Natural killer cell (primary cell): ENCODE results near the genes ONECUT2 and NEDD4L.

- PRO-cap: no peak
Measured at GRCh38 chr18:54958490-54959076, 678 bp downstream of the CCDC68 start.

- PRO-cap: no peak
Measured at GRCh38 chr18:55320497-55321540, 267.2 kb downstream of the TCF4 start.

- PRO-cap: no peak
Measured at GRCh38 chr18:55500162-55500721, 87.8 kb downstream of the TCF4 start.

DNA sequence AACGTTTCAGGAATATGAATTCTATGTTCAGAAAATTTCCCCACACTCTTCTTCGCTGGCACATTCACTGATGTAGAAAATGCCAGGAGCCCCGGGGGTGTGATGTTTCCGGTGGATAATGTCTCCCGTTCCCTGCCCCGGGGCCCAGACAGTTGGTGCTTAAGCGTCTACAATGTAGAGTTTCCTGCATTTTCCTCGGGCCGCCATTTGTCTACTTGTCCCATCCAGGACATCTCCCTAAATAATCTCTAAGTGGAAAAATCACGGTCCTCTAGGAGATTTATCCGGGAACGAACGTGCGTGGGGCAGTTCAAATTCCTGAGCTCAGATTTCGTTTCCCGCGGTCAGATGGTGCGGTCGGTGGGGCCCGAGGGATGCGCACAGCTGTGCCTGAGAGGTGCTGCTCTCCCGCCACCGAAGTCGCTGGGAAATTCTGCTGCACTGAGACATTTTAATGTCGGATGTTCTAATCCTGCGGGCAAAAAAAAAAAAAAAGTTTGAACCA is 191.6 kb upstream of the TCF4 start:
- PRO-cap: no peak

DNA sequence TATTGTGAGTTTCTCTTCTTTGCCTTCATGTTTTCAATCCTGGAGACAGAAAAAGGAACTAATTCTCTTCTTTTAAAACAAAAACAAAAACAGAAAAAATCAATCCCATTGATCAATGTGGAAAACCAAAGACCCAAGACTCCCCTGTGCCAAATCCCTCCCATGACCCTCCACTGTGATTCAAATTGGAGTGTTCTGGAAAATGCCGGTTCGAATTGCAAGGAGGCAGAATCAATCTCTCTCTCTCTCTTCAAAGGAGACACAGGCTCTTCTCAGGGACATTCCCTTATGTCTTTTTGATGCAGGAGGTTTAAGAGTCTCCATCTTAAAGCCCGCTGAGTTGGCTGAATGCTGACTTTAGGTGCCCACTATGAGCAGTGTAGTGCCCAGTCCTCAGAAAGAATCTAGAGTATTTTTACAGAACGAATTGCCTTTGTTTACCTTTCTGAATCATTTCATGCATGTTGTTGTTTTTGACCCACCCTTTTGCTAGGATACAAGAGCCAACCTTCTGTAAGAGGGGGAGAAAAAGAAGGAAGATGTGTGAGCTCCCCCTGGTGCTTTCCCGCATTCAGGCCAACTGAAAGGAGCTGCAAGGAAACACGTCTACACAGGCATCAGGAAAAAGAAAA is 193.4 kb upstream of the TCF4 start:
- PRO-cap: no peak

- PRO-cap: no peak
Measured at GRCh38 chr18:57354062-57354610, 1.8 kb downstream of the ST8SIA3 start.

GRCh38 chr18:57422212-57422752 is 12.9 kb upstream of the ONECUT2 start:
- PRO-cap: no peak

GRCh38 chr18:57435071-57436159 is at the start of gene ONECUT2:
Gene ONECUT2, plus strand, starts transcription at chr18:57435374.
- PRO-cap: no peak

DNA sequence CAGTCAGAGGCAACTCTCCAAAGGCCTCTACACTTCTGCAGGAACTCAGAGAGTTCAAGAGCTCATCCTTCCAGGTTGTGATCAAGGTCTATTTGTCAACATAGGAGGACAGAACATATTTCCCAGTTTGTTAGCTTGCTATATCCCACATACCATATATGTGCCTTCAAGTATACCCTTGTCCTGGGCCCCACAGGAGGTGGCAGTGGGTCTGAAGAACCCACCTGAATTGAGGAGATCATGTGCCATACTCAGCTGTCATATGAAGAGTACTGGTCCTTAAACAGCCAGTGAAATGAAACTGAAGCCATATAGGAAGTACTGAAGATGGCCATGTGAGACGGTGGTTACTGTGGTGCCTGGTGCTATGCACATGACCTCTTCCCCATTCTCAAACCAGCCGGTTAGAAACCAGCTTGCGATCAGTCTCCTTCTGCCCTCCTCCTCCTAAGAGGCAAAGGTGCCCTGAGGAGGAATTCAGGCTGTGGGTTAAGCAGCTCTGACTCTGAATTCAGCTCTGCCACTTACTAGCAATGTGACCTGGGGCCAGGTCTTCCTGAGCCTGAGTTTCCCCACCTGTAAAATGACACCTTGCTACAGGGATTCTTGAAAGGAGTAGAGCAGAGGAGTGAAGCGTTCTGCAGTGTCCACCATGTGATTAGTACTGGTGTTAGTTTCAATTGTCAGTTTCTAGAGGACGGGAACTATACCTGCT is 5.3 kb downstream of the FECH start:
- PRO-cap: bidirectional peak, plus-strand start at position 422 of the sequence, minus-strand start at position 335 of the sequence; unidirectional peak, minus-strand start at position 666 of the sequence

GRCh38 chr18:57667866-57668875 is 46.5 kb upstream of the NARS1 start:
- PRO-cap: no peak

DNA sequence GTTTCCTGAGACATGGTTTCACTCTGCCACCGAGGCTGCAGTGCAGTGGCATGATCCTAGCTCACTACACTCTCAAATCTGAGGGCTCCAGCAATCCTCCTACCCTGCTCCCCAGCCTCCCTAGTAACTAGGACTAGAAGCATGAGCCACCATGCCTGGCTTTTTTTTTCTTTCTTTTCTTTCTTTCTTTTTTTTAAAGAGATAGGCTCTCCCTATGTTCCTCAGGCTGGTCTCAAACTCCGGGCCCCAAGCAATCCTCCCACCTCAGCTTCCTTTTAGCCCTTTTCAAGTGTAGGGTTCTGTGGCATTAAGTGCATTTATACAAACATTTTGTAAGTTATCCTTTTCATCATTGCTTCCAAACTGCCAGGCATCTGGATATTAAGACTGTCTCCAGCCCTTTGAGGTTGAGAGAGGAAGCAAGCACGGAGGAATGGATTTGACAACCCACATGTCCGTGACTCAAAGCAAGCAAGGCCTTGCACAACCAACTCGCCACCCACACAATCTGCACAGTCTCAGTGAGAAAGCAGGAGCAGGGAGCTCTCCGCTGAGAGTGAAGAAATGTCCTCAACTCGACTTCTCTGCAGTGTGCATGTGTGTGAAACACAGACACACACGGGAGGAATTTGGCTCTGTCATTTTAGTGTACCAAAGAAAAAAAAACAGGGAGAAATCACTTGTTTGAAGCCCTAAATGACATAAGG is 65.6 kb downstream of the ATP8B1 start:
- PRO-cap: no peak

DNA sequence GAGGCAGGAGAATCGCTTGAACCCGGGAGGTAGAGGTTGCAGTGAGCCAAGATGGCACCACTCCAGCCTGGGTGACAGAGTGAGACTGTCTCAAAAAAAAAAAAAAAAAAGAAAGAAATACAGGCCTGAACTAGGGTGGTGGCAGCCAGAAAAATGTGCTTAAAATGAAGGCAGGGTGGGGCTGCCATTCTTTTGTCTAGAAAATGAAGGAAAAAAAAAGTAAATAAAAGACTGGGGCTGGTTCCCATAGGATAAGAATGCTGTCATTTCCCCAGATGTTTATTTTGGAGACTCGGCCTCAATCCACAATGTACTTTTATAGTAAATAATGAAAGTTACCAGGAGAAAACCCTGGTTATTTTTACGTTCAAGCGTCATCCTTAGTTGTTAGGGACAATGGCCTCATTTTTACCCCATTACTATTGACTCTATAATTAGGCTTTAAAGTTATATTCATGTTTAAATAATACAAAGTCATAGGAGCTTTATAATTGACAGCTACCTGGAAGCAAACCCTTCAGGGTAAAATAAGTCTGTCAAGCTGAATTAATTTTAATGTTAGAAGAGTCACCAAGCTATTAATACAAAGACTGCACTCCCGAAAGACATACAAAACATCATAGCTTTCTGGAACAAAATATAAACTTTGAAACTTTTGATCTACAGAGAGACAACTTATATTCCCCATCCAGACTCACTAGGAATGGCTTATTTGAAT is 58.7 kb downstream of the ATP8B1 start:
- PRO-cap: no peak

GRCh38 chr18:57783885-57784504 is 19.1 kb downstream of the ATP8B1 start:
- PRO-cap: no peak

GRCh38 chr18:57792796-57793396 is 10.2 kb downstream of the ATP8B1 start:
- PRO-cap: no peak

DNA sequence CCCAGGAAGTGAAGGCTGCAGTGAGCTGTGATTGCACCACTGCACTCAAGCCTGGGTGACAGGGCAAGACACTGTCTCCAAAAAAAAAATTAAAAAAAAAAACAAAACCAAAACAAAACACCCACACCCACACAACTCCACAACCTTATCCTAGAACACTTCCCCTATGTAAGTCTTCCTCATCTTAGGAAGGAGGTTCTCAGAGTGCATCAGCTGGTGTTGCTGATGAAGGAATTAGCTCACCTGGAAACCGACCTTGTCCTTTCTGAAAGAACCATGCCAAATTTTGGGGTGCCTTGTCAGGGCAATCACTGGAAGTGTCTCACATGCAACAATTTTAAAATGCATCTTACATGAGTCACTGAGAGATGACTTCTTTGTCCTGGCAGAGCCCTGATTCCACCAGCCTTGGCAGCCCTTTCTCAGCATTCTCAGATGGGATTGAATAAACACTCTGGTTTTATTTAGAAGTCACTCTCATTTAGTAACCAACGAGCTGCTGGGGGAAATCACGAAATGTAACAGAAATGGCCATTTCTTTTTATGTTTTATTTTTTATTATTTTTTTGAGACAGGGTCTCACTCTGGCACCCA is 3.7 kb upstream of the ATP8B1 start:
- PRO-cap: no peak

DNA sequence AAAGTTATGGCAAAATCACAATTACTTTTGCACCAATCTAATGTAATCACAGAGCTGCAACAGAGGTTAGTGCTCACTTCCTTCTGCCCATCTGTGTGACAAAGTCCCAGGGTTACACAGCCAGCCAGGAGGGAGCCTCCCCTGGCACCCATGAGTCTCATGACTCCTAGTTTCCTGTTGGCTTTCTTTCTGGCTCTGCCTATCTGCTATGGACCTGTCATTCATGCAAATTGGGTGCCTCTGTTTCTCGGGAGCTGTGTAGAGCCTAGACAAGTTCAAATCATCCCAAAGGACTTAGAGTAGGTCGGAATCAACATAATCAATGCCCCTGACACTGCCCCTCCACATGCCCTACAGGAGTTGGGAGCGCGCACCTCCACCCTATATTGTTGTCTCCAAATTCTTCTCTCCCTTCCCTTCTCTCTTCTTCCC is 99.2 kb upstream of the ATP8B1 start:
- PRO-cap: no peak

DNA sequence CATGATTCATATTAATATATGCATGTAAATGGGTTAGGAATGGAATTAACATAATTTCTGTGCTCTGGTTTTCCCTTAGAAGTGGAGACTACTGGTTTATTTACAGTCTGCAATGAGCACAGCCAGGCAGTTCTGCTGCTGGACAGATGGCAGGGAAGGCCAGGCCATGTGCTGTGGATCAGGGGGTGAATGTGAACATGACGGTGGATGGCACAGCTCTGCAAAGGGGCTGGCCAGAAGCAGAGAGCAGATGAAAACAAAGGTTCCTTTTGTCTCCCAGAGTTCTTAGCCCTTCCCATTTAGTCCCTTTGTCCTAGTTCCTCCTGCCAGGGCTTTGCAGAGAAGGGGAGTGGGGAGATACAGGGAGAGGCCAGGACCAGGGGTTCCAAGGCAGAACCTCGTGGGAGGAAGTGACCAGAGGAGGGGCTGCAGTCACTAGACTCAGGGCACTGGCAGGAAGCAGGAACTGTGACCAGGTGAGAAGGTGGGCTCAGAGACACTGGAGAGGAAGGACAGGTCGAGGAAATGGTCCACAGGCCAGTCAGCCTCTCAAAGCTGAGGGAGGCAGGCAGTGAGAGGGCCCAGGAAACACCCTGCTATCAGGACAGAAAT is 112.9 kb upstream of the ATP8B1 start:
- PRO-cap: no peak

DNA sequence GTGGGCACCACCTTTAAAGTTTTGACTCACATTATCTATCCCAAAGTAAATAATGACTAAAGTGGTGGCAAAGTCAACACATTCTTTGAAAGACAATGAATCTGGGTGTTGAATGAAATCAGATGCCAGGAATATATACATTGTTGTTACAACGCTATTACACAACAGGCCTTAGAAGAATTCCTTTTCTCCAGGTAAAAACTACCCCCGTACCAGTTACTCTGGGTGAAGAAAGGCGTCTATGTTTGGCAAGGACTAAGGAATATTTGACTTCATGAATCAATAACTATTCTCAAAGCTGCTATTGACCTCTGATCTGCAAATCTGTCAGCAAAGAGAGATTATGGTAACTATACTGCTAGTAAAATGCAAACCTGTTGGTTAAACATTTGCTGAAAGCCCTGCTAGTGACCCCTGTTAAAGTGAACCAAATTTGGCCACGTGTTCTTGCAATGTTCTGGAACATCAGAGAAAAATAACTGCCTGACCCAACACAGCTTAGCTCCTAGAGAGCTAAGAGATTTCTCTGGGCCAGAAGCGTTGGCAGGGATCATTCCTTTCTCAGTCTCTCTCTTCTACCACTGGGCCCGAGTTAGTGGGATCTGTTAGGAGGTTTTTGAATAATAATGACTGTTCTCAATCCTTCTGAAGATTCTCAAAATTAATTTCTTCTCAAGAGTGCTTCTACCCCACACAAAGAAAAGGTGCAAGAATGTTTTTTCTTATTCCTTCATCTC is 30.3 kb upstream of the NEDD4L start:
- PRO-cap: no peak

DNA sequence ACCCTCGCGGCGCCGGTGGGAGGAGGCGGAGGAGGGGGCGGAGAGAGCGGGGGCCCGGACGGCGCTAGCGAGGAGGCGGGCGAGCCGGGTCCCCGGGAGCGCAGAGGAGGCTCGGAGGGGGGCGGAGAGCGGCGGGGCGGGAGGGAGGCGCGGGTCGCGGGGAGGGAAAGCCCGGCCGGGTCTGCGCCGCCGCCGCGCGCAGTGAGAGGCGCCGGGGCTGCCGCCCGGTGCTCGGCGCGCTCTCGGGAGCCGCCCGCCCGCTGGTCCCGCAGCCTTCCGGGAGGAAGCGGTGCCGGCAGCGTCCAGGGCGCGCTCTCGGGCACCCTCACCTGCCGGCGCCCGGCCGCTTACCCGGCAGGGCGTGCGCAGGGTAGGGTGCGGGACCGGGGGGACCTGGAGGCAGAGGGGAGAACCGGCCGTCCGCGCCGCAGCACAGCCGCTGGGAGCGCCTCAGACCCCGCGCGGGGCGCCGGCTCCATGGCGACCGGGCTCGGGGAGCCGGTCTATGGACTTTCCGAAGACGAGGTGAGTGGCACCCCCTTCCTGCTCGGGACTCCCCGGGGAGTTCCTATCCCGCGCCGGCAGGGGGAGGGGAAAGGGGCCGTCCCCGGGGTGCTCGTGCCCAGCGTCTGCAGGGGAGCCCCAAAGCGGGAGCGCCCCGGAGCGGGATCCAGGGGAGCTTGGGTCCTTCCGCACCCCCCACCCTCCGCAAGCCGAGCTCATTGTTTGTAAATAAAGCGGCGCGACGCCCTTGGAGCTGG is at the start of gene NEDD4L:
Gene NEDD4L (plus strand): TSS at position 43 of the 761 bp plus-strand sequence.
- PRO-cap: no peak

DNA sequence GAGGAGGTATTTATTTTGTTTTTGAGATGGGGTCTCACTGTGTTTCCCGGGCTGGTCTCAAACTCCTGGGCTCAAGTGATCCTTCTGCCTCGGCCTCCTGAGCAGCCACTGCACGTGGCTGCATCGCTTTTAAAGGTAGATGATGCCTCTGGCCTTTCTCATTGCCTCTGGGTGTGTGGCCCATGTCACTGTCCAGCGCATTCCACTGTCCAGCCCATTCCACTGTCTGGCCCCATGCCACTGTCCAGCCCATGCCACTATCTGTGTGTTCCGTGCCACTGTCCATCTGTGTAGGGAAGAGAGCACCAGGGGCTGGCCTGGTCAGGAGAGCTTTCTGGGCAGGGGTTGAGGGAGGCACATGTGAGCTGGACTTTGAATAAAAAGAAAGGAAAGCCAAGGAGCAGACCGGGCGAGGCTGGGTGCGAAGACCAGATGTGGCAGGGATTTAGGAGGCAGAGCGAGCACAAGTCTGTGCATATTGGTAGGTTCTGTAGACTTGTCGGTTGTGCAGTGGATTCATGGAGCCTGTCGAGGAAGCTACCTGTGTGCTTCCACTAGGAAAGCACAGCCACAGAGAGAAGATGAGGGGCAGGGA is 236.1 kb downstream of the NEDD4L start:
- PRO-cap: no peak